NCI-H460 (cell line): ENCODE results near the gene RRP1B.

RAMPAGE:
- cytosol, long total RNA = no peak
- long total RNA = no peak
- nucleus, long total RNA = no peak
Measured at GRCh38 chr21:42975264-42975976, 1.1 kb downstream of the PKNOX1 start.

GRCh38 chr21:43025587-43026116 lies 50.0 kb downstream of the CBS start:
RAMPAGE:
- cytosol, long total RNA = no peak
- long total RNA = no peak
- nucleus, long total RNA = no peak

DNA sequence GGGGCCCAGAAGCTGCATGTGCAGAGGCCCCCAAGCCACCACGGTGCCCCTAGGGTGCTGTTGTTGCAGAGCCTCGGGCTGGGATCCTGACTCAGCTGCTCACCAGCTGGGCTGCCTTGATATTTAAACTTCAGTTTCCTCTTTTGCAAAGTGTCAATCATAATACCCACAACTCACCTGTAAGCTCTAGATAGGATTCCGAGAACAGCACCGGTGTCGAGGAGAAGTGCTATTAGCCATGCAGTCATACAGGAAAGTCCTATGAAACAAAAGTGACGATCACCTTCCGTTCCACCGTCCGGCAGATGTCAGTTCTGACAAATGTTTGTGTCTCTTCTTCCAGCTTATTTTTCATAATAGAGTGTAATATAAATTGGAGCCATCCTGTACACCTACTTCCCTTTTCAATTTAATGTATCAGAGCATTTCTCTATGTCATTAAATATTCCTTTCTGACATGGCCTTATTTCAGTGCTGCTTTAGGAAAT lies 100.9 kb downstream of the SIK1 start:
RAMPAGE:
- cytosol, long total RNA = no peak
- long total RNA = no peak
- nucleus, long total RNA = no peak

DNA sequence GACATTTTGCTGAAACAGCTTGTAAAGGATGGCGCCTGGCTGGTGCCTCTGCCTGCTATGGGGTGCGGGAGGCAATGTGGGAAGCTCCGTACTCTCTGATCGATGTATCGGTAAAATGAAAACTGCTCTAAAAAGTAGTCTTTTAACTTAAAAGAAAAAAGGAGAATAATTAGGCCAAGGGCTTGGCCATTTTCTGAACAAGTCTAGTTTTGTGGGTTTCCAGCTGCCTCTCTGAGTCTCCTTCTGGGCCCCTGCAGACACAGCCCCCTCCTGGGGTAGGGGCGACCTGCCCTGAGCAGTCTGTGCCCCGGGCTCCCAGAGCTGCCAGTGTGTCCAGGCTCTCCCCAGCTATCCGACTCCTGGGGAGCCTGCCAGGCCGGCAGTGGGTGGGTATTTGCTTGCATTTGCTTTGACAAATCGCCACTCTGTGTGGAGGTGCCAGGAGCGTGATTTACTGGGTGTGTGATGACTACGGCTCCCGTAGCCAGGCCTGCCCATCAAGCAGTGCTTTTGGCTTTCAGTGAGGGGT lies 36.5 kb upstream of the SIK1 start:
RAMPAGE:
- cytosol, long total RNA = no peak
- long total RNA = no peak
- nucleus, long total RNA = no peak

RAMPAGE:
- cytosol, long total RNA = no peak
- long total RNA = no peak
- nucleus, long total RNA = no peak
Measured at GRCh38 chr21:43572988-43573225, 7.9 kb downstream of the H2BC12L start.

DNA sequence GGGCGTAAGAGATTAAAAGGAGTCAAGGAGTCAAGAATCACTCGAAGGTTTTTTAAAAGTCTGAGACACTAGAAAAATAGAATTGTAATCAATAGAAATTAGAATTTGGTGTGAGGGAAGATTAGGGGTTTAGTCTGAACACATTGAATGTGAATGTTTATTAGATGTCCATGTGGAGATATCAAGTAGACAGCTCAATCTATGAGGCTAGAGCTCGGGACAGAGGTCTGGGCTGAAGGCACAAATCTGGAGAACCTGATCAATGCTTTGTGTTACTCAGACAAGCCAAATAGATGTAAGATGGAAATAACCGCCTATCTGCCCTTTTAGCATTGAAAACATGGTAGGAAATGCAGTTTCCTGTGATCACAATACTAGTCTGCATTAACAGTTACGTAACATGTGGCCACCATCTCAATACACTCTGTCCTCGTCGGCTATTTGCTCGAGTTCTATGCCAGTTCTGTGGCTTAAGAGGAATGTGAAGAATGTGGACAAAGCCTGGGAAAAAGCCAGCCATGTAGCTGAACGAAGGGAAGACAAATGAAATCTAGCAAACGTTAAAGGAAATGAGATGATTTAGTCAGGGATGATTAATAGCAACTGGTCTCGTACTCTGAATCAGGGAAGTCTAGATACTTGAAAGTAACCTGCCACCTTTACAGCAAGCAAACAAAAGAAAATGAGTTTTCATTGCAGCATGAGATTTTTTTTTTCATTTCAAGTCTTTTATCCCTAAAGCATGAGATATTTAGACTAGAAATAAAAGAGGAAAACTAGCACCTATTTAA lies 21.0 kb downstream of the H2BC12L start:
RAMPAGE:
- cytosol, long total RNA = no peak
- long total RNA = no peak
- nucleus, long total RNA = no peak

DNA sequence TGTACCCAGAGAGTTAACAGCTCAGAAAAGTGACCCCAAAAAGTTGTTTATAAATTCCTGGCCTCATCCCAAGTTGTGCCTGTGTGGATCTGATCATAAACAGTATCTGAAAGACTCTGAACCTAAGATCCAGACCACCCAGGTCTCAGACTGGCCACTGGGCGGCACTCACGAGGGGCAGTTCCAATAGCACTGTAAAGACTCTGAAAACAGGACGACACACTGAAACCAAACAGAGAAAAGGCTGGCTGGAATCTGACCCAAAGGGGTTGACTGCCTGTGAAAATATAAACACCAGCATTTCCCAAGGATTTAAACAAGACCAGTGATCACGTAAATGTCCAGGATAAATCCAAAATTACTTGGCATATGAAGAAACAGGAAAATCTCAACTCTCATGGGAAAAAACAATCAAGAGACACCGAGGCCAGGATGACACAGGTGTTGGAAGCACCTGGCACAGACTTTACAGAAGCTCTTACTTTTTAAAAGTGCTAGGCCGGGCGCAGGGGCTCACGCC lies 47.0 kb downstream of the H2BC12L start:
RAMPAGE:
- cytosol, long total RNA = no peak
- long total RNA = no peak
- nucleus, long total RNA = no peak

DNA sequence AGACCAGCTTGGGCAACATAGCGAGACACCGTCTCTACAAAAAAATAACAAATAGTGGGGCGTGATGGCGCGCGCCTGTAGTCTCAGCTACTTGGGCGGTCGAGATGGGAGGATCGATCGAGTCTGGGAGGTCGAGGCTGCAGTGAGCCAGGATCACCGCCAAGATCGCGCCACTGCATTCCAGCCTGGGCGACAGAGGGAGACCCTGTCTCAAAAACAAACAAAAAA lies 277 bp downstream of the HSF2BP start:
RAMPAGE:
- cytosol, long total RNA = no peak
- long total RNA = no peak
- nucleus, long total RNA = no peak

DNA sequence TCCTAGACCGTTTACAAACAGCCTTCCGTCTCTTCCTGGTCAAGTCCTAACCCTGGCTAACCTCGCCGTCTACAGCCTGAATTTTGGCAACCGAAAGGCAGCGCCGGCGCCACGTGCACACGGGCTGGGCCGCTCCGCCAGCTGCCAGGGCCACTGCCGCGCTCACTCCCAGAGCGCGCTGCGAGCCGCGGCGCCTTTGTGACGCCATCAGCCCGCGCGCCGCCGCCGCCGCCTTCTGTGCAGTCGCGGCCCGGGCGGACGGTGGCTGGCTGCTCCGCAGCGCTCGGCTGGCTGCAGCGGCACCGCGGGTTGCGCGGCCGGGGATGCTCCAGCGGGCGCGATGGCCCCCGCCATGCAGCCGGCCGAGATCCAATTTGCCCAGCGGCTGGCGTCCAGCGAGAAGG lies at the start of gene RRP1B:
Gene RRP1B, plus strand, starts transcription at position 236 of the 404 bp plus-strand sequence.
RAMPAGE:
- cytosol, long total RNA = no peak
- long total RNA = start-site peak on the minus strand centred at position 165 of the sequence, 45 bp wide, 34 and 53 reads in 2 replicates
- nucleus, long total RNA = no peak

GRCh38 chr21:43736003-43736651 lies 17.2 kb downstream of the PDXK start:
RAMPAGE:
- cytosol, long total RNA = no peak
- long total RNA = no peak
- nucleus, long total RNA = no peak

DNA sequence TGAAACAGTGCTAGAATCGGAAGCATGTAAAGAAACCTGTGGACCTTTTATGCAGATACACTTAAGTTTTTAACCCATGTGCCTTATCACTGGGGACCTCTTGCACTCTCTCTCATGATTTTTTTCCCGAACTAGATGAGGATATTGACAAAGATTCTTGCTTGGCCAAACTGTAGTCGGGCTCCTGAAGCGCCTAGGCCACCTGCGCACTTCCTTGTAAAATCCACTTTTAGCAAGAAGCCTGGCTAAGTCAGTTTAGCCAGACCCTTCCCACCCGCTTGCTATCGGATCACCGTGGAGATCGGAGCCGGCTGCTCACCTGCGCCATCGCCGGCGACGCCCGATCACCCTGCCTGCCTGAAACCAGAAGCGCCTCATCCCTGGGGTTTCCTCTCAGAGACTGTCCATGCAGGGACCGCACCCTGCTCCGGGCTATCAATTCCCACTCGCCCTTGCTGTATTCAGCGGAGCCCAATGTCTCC lies 546 bp downstream of the CSTB start:
RAMPAGE:
- cytosol, long total RNA = no peak
- long total RNA = no peak
- nucleus, long total RNA = no peak

GRCh38 chr21:43782558-43783189 lies 6.6 kb upstream of the CSTB start:
RAMPAGE:
- cytosol, long total RNA = no peak
- long total RNA = no peak
- nucleus, long total RNA = no peak

DNA sequence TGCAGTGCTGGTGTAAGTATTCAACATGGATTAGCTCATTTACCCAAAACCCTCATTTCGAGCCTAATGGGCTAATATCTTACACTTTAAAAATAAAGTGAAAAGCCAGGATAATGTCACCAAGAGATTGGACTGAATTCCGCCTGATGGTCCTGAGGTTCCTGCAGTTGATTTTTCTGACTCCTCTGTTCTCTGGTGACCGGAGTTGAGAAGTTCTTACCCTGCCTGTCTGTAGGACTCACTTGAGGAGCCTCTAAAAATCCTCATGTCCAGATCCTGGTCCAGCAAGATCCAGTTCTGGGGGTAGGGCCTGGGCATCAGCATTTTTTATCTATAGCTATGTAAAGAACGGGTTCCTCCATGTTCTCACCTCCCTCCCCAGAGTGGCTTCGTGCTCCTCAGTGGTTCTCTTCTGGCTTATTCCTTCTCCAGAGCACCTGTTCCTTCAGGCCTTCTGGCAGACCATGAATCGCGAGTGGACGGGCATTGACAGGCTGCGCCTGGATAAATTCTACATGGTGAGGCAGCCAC lies 3.6 kb downstream of the RRP1 start:
RAMPAGE:
- cytosol, long total RNA = no peak
- long total RNA = no peak
- nucleus, long total RNA = no peak

GRCh38 chr21:43870958-43871829 lies 6.2 kb downstream of the AGPAT3 start:
RAMPAGE:
- cytosol, long total RNA = no peak
- long total RNA = no peak
- nucleus, long total RNA = no peak

GRCh38 chr21:43924944-43925704 lies 60.1 kb downstream of the AGPAT3 start:
RAMPAGE:
- cytosol, long total RNA = no peak
- long total RNA = no peak
- nucleus, long total RNA = no peak

DNA sequence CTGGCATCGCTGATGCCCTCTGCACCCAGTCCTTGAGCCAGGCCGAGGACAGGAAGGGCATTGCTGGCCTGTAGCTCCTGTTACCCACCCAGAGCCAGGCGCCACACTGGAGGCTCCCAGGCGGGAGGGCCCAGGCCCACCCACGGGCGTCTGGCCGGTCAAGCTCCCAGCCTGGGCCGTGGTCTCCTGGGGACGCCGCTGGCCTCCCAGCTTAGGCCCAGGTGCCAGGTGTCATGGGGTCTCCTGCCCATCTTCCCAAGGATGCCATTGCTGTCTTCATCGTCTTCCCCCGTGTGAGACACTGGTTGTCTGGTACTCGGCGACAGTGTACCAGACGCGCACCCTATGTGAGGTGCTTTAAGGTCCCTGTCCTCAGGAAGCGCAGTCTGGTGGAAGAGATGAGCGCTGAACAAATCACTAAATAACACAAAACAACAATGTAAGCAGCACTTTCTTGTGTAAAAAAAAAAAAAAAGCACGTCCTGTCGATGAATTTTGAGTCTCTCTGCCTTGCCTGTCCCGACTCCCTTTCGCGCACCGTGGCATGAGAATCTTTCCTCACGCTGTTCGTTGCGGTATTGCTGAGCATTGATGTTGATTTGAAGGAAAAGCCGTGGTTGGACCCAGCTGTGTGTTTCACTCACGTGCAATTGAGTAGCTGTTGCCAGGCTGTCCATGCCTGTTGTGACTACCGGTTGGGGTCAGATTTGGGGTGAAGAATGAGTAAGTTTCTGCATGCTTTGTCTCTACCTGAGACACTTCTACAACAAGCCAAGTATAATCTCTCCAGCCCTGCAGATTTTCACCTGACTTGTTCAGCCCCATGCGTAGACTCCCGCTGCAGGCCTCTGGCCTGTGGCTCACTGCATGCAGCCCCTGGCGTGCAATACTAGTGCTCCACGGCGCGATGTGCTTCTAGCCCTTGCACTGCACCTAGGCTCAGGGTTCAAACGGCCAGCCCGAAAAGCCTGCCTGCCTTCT lies 26.9 kb upstream of the TRAPPC10 start:
RAMPAGE:
- cytosol, long total RNA = no peak
- long total RNA = no peak
- nucleus, long total RNA = no peak

RAMPAGE:
- cytosol, long total RNA = no peak
- long total RNA = no peak
- nucleus, long total RNA = no peak
Measured at GRCh38 chr21:44005328-44006098, 6.6 kb upstream of the TRAPPC10 start.

DNA sequence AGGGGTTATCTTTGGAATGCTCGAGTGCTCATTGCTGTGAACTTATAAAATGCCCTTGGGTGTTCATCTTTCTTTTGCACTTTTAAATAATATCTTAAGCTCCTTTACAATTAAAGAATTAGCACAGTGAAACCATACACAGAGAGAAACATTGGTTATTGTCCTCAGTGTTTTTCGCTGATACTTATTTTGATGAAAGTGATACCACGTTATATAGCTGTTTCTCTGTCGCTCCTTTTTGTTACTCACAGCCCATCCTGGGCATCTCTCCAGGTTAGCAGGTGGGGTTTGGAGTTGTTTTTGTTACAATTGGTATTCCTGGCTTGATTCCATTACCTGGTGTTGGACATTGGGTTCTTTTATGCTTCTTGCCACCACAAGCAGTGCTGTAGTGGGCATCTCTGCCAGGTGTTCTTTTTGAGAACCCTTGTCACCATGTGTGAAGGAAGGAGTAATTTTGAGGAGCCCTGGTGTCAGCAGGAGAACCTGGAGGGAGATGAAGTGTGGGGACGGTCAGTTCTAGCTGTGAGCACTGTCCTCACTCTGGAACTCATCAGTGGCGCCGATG lies 47.5 kb downstream of the TRAPPC10 start:
RAMPAGE:
- cytosol, long total RNA = no peak
- long total RNA = no peak
- nucleus, long total RNA = no peak

DNA sequence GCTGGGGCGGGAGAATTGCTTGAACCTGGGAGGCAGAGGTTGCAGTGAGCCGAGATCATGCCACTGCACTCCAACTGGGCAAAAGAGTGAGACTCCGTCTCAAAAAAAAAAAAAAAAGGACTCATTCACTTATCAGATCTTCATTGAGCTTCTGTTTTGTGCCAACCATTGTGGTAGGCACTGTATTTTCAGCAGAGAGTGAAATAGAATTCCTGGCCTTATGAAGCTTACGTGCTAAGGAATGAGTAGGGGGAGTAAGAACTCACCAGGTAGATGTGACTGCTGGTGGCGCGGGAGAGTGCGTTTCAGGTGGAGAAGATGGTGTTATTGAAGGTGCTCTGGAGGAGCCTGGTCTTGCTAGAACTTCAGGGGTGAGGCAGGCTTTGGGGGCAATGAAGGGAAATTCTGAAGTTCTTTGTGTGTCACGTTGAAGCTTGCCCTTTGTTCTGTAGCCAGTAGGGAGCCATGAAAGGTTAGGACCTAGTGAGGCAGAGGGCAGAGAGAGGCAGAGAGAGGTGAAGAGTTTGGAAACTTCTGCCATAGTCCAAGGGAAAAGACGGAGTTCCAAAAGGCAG lies 39.1 kb upstream of the PWP2 start:
RAMPAGE:
- cytosol, long total RNA = no peak
- long total RNA = no peak
- nucleus, long total RNA = no peak

RAMPAGE:
- cytosol, long total RNA = no peak
- long total RNA = no peak
- nucleus, long total RNA = no peak
Measured at GRCh38 chr21:44313371-44314170, 13.7 kb downstream of the PFKL start.